A549 (cell line): ENCODE measurements around the gene OR3A1.

- PRO-cap = no peak
CAGE:
- cytosol, long polyA plus RNA = no peak
- long polyA plus RNA = no peak
- nucleus, long polyA plus RNA = no peak
These were observed 93.0 kb downstream of the RTN4RL1 start for GRCh38 chr17:1931897-1932785.

DNA sequence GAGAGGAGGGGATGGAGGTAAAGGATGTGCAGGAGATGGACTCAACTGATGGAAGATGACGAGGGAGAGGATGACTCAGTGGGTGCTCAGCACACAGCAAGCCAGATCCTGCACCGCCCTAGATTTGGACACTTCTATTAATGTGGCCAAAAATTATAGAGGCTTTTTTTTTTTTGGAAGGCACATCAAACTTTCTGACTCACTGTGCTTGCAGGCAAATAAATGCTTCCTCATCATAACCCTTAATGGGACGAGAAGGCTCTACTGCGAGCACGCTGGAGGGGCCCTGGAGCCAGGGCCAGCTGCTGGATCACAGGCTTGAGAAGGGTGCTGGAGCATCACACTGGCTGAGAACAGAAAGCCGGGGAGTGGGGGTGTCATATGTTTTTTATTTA, 36.0 kb downstream of the RTN4RL1 start:
- PRO-cap = no peak
CAGE:
- cytosol, long polyA plus RNA = no peak
- long polyA plus RNA = no peak
- nucleus, long polyA plus RNA = no peak

- PRO-cap = no peak
CAGE:
- cytosol, long polyA plus RNA = no peak
- long polyA plus RNA = no peak
- nucleus, long polyA plus RNA = no peak
These were observed 13.7 kb downstream of the HIC1 start for GRCh38 chr17:2068488-2069170.

DNA sequence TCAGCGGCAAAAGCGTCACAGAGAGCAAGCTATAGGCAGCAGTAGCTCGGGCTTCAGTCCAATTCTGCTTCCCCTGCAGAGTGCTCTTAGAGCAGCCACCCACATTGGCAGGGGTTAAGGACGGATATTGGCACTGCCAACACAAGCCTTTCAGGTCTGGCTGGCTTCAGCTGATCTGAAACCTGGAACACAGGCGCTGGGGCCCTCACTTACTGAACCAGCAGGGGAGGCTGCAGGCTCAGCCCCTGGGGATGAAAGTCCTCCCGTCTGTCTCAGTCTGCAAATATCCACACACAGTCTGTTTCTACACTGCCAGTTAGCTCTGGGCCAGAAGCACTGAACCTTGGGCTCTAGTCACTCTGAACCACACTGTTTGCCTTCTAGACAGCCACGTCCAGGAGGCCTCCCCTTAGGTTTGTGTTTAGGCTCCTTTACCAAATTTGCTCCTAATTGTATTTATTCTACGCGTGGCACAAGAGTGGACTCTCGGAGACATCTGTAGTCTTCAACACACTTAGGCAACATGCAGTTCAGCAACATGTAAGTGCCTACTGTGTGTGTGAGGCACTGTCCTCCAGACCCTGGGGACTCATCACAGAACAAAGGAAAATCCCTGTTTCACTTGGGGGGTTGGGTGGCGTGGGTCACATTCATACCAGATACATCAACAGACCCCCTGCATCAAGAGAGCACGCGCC, 40.2 kb downstream of the HIC1 start:
- PRO-cap = no peak
CAGE:
- cytosol, long polyA plus RNA = no peak
- long polyA plus RNA = no peak
- nucleus, long polyA plus RNA = no peak

DNA sequence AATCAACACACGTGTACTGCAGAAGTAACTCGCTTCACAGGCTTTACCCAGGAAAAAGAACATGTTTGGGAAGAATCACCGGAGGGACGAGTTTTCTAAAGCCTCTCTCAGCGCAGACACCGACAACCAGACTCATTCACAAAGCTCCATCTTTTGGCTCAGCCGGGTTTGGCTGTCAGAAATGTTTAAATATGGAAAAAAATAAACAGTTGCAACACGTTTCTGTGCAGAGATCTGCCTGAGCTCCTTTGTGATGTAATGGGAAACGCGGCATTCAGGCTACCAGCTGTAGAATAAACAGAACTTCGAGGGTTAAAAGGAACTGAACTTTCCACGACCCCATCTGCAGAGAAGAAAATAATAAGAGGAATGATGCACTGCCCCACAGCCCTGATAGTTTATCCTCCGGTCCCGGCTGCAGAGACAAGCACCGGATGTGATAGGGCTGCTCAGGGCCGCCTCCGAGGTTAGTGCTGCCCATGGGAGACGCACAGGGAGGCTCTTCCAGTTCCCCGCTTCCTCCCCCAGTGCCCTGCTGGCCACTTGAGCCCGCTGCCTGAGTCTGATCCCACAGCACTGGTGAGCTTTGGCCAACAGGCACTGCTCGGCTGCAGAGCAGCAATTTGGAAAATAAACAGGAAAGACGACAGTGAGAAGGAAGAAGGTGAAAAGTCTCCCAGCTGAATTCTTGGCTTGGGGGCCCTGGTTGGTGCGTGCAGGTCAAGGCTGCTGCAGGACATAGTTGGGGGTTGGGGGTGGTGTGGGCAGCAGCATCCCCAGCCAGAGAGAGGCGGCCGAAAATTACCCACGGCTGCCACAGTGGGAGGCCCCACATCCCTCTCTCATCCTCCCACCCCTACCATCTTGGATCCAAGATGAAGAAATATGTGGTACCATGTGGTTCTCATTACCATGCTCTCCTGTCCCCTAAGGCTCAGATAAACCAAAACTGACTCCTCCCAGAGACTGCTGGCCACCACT, 120.0 kb downstream of the HIC1 start:
- PRO-cap = no peak
CAGE:
- cytosol, long polyA plus RNA = no peak
- long polyA plus RNA = no peak
- nucleus, long polyA plus RNA = no peak

DNA sequence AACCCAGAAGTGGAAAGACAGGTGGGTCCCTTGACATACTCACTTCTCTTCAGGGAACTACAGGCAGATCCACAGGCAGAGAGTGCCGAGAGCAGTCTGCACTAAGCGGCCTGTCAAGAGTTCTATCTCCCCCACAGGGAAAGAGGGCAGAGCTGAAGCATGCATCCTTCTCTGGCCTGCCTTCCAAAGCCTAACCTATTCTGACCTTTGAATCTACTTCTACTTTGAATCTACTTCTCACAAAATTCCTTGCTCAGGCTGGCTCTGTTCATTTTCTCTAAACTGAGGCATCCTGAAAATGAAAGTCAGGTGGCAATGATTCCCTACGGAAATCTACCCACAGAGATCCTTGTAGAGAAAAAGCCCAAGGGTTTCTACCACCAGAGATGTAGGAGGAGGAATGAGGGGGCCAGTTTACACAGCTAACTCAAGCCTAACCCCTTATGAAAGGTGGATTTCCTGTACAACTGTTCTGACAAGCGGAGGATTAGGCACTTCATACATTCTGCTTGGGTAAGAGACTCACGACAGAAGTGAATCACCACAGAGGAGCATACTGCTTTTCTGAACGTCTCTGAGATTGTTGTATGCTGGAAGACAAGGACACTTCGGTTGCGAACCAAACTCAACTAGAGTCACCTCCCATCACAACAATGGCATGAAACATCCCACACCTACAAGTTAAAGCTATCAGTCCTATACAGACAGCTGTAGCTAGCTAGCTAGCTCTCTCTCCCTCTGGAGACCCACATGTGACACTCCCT, 72.8 kb downstream of the SMG6 start:
- PRO-cap = no peak
CAGE:
- cytosol, long polyA plus RNA = no peak
- long polyA plus RNA = no peak
- nucleus, long polyA plus RNA = no peak

GRCh38 chr17:2387507-2387846, 13.4 kb downstream of the MNT start:
- PRO-cap = no peak
CAGE:
- cytosol, long polyA plus RNA = no peak
- long polyA plus RNA = no peak
- nucleus, long polyA plus RNA = no peak

DNA sequence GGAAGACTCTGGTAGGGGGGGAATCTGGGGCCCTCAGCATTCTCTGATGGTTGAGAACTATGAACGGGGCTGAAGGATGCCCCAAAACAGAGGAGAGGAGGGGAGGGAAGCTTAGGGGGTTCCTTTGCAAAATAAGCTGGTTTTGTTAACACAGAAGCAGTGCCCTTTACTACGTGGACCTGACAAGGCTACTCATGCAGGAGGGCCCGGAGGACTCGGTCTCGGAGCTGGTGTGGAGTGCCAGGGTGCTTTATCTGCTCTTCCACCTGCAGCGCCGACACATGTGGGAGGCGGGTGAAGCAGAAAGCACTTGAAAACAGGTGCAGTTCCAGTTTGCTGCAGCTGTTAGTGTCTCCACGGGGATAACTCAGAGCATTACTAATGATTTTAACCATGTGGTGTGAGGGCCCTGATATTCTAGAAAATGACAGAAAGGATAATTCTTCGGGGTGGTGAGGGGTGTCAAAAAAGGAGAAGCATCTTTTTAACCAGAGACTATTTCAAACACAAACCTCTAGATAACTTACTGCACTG, 35.0 kb upstream of the MNT start:
- PRO-cap = no peak
CAGE:
- cytosol, long polyA plus RNA = no peak
- long polyA plus RNA = no peak
- nucleus, long polyA plus RNA = no peak

DNA sequence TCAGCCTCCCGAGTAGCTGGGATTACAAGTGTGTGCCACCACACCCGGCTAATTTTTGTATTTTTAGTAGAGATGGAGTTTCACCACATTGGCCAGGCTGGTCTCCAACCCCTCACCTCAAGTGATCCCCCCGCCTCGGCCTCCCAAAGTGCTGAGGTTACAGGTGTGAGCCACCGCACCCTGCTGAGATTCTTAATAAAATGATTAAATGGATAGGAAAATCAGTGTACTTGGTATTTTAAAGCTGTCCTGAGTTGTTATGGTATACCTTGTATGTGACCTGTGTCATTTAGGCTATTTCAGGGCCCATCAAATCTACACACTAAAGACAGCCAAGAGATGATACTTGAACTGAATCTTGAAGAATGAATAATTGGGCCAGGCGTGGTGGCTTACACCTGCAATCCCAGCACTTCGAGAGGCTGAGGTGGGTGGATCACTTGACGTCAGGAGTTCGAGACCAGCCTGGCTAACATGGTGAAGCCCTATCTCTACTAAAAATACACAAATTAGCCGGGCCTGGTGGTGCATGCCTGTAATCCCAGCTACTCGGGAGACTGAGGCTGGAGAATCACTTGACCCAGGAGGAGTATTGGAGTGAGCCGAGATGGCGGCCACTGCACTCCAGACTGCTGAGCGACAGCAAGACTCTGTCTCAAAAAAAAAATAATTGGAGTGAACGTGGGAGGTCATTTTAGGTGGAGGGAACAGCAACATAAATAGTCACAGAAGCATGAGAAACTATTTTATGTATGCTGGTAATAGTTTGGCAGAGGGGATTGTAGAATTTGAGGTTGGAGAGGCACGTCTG, 10.9 kb downstream of the PAFAH1B1 start:
- PRO-cap = no peak
CAGE:
- cytosol, long polyA plus RNA = no peak
- long polyA plus RNA = no peak
- nucleus, long polyA plus RNA = no peak

GRCh38 chr17:2693769-2694769, 17.5 kb downstream of the CLUH start:
- PRO-cap = no peak
CAGE:
- cytosol, long polyA plus RNA = no peak
- long polyA plus RNA = no peak
- nucleus, long polyA plus RNA = no peak

DNA sequence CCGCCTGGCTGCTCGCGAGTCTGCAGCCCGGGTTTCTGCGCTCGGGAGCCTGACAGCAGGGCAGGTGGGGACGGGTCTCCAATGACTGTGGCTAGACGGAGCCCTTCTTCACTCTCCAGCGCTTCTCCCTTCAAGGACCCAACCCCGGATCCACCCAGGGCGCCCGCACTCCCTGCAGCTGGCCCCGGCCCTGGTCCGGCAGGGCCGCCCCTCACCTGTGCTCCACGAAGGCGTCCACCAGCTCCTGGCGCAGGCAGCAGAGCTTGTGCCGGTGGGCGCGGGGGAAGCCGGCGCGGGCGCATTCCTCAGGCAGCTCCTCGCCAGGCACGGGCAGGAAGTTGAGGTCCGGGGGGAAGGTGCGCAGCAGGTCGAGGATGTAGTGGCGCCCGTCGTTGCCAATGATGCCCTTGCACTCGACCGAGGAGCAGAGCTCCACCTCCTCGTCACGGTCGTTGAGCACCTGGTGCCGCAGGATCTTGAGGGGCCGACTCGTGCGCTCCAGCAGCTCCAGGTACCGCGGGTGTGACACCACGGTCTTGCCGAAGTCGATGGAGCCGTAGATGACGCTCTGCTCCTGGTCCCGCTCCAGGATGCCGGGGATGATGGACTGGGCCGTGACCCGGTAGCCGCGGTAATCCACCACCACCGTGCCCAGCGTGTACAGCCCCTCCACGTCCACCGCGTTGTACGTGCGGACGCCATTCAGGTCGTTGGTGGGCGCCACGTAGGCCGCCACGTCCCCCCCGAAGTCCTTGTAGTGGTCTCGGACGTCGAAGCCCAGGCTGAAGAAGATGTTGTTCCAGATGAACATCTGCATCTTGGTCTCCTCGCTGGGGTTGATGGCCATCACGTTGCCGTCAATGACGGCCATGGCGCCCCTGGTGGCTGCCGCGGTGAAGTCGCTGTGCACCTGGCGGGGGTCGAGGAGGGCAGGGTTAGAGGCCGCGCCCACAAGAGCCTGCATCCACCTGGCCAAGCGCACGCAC, 13.6 kb downstream of the CLUH start:
- PRO-cap = no peak
CAGE:
- cytosol, long polyA plus RNA = no peak
- long polyA plus RNA = no peak
- nucleus, long polyA plus RNA = no peak

- PRO-cap = no peak
CAGE:
- cytosol, long polyA plus RNA = no peak
- long polyA plus RNA = no peak
- nucleus, long polyA plus RNA = no peak
These were observed 12.5 kb downstream of the CCDC92B start for GRCh38 chr17:2737005-2737316.

GRCh38 chr17:2786105-2786672, 10.0 kb upstream of the RAP1GAP2 start:
- PRO-cap = no peak
CAGE:
- cytosol, long polyA plus RNA = no peak
- long polyA plus RNA = no peak
- nucleus, long polyA plus RNA = no peak

- PRO-cap = no peak
CAGE:
- cytosol, long polyA plus RNA = no peak
- long polyA plus RNA = no peak
- nucleus, long polyA plus RNA = no peak
These were observed 16.0 kb downstream of the RAP1GAP2 start for GRCh38 chr17:2812167-2812737.

DNA sequence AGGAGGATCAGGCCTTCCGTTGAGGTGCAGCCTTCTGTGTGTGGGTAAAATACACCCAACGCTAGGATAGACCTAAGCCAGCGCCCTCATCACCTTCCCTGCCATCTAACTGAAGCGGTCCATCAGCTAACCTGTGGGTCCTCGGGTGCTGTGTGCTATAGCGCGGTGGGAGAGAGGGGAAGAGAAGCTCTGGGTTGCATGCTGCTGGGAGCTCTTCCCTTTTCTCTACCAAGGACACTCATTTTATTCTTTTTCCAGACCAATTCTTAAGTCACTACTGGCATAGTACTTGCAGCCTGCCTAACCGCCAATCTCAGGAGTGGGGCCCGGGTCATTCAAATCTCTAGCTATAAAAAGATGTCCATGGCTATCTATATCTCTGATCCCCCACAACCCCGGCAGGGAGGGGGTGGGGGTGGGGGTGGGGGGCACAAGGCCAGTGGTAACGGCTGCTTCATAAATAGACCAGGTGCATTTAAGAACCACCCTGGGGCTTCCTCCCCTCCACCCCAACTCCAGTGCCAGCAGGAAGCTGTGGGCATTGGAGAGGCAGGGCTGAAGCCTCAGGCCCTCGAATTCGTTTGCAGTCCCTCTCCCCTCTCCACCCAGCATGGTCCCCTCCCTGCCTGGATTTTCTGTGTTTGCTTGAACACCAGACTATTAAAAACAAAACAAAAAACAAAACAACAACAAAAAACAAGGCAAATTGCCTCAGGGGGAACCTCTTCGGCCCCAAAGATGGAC, 55.9 kb downstream of the RAP1GAP2 start:
- PRO-cap = no peak
CAGE:
- cytosol, long polyA plus RNA = no peak
- long polyA plus RNA = no peak
- nucleus, long polyA plus RNA = no peak

- PRO-cap = no peak
CAGE:
- cytosol, long polyA plus RNA = no peak
- long polyA plus RNA = no peak
- nucleus, long polyA plus RNA = no peak
These were observed at the start of gene OR3A1 for GRCh38 chr17:3298134-3298659. TSS of gene OR3A1 (minus strand) at chr17:3298360.

- PRO-cap = no peak
CAGE:
- cytosol, long polyA plus RNA = no peak
- long polyA plus RNA = no peak
- nucleus, long polyA plus RNA = no peak
These were observed 581 bp downstream of the ASPA start for GRCh38 chr17:3476433-3476722.

DNA sequence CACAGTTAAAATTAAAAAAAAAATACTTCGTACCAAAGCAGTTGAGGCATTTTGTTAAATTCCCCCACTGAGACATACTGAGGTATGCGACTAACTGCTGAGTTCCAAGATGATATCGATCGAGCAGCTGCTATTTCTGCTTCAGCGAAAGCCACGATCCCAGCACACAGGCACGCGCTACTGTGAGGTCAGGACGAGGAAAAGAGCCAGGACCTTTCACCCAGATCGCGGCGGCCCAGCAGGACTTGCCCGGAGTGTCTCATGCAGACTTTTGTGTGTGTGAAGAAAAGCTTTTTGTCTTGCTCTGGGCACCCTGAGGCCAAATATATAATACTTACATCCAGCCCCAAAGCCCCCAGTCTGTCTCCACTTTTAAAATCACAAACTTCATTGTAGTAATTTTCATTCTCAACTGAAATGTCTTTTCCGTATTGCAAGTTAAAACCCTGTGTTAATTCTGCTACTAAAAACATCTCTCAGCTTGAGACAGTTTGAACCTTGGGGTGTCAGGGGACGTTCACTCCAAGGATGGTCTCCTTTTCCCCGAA, 37.1 kb downstream of the ASPA start:
- PRO-cap = bidirectional peak, plus-strand start at position 175 of the sequence, minus-strand start at position 173 of the sequence
CAGE:
- cytosol, long polyA plus RNA = no peak
- long polyA plus RNA = no peak
- nucleus, long polyA plus RNA = no peak

- PRO-cap = no peak
CAGE:
- cytosol, long polyA plus RNA = no peak
- long polyA plus RNA = no peak
- nucleus, long polyA plus RNA = no peak
These were observed 775 bp downstream of the TRPV3 start for GRCh38 chr17:3556833-3557241.

DNA sequence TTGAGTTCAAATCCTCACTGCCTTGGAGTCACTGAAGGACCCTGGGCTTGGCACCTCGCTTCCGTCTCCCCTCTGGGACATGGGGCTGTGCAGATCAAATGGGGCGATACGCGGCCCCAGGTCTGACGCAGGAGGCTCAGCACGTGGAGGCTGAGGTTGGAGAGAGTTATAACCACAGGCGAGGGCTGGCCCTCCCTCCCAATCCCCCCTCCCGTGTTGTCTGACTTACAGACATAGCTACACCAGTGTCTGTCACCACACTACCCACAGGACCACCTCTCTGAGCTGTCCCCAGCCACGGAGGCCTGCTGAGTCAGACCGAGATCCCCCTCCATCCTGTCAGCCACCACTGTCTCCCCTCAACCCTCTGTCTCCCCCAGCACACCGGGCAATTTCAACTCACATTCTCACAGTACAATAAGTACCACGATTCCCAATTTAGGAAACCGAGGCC, 4.6 kb downstream of the ITGAE start:
- PRO-cap = no peak
CAGE:
- cytosol, long polyA plus RNA = no peak
- long polyA plus RNA = no peak
- nucleus, long polyA plus RNA = no peak